AG04449 (cell line): ENCODE data around the genes HOMER1, RASGRF2 and ATG10.

GRCh38 chr5:78698525-78698911 lies 49.9 kb upstream of the LHFPL2 start:
- RRBS, result no CpG with 5 or more reads among the region's 1 CpG

GRCh38 chr5:78805459-78805926 lies 156.9 kb upstream of the LHFPL2 start:
- RRBS, result no CpG with 5 or more reads among the region's 7 CpGs

DNA sequence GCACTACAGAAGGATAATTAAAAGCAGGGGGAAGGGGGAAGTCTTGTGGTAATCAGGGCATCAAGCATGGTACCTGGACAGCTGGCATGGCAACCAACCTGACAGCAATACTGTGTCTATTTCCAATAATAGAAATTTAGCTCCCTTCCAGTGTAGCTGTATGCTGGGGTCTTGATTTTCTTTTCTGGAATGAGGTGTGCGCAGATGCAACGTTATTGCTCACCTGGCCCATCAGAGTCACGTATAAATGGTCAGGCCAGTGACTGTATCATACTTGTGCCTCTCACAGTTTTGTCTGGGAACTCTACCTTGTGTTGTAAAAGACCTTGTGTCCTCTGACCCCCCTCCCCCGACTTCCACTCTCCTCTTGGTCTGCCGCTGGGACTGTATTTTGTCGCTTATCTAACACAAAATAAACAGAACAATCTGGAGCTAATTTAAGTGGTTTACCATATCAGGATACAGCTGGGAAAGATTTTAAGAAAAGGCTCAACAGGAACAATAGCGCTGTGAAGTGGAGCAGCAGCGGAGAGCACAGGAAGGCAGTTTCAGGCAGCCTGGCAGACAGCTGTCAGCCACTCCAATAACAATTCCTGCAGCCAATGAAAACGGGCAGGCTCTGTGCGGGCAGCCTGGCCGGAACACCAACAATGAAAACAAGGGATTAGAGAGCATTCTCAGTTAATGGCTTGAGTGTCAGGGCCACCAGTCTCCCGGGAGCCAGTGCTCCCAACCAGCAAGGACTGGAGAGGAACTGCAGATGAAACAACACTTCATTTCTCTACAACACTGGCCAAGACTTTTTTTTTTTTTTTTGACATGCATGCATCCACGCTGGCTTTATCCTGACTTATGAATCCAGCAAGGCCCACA lies 76.9 kb downstream of the ARSB start:
- RRBS, result 0% methylated on average over 2 of the region's 13 CpGs

DNA sequence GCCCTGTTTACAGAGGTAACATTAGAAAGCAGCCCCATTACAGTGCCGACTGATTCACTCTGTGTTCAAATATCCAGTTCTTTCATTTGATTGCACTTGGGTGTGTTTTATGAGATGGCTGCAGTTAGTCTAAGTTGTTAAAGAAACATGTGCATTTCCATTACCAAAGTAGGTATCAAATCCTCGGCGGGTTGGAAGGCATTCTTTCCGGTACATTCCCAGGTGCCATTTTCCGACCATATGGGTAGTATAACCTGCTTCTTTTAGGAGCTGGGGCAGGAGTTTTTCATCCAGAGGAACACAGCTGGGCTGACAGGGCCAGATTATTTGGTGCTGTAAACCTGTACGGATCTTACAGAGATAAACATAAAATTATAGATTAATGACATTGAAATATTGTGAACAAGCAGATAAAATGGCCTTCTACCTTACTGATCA lies 16.2 kb downstream of the ARSB start:
- RRBS, result no CpG with 5 or more reads among the region's 6 CpGs

DNA sequence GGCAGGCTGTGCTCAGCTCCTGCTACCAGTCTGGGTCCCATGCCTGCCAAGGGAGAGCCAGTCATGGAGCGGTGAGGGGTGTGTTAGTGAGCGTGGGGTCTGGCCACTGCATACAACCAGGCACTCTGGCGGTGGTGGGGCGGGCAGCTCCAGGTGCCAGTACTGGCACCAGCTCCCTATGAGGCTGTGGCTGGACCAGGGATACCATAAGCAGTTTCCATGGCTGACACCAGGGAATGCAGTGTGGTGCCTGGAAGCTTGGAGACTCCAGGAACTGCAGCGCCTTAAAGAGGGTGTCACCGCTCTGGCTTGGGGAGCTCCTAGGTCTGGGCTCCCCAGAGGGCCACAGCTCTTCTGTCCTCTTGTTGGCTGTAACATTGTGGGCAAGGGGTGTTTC lies 22.5 kb downstream of the JMY start:
- RRBS, result no CpG with 5 or more reads among the region's 6 CpGs

GRCh38 chr5:79513851-79514377 lies at the start of gene HOMER1:
TSS of gene HOMER1 (minus strand) at chr5:79514134.
- RRBS, result 1% methylated on average over 20 of the region's 73 CpGs

- RRBS, result no CpG with 5 or more reads among the region's 8 CpGs
Measured at GRCh38 chr5:79690667-79691798, 1.4 kb downstream of the CMYA5 start.

DNA sequence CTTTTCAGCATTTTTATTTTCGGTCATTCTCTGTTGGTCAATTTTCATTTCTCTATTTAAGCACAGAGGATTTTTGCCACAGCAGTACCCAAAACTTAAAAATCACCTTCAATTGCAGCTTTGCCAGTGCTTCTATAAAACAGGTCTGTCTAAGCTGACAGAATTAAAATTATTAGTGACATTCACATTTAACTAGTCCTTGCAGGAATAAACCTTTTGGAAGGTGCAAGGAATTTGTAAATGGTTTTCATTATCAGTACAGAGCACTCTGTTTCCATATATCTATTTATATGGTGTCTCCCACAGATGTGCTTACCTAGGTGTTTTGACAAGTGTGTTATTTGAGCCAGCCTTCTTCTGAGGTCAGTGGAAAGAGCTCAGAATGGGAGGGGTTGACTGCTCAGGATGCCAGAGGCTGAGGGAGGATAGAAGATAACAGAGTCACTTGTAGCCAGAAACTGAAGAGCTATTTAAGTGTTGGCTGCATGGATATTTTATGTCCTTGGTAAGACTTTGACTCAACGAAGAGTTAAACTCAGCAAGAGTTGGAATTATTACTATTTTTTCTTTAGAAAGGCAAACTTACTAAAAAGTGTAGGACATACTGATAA lies 4.9 kb downstream of the CMYA5 start:
- RRBS, result no CpG with 5 or more reads among the region's 2 CpGs

GRCh38 chr5:80083430-80083857 lies 48.3 kb downstream of the THBS4 start:
- RRBS, result no CpG with 5 or more reads among the region's 7 CpGs

- RRBS, result no CpG with 5 or more reads among the region's 6 CpGs
Measured at GRCh38 chr5:80230831-80231273, 25.0 kb downstream of the SERINC5 start.

DNA sequence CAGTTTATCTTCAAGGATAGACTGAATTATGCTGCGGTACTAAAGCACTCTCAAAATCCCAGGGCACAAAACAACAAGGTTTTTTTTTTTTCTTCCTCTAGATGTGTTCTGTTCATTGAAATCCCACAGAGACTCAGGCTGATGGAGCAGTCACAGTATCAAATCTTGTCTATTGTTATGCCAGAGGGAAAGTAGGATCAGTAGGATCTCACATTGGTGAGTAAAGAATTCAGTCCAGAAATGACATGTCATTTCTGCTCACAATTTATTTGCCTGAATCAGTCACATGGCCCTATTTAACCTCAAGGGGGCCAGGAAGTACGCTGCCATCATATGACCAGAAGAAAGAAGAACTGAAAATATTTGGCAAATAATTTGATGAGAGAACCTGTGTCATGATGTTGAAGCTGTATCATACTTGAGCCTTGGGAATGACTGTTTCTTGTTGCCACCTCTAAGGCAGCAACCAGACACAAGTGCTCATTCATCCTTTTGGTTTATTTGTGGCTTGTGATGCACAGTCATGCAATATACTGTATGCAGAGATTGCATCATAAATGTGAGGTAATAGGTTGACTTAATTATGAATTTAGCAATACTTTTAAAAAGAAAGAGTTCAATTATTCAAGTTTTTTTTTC lies 8.4 kb upstream of the ZFYVE16 start:
- RRBS, result no CpG with 5 or more reads among the region's 2 CpGs

GRCh38 chr5:80626870-80627397 lies 27.5 kb upstream of the MSH3 start:
- RRBS, result no CpG with 5 or more reads among the region's 4 CpGs

DNA sequence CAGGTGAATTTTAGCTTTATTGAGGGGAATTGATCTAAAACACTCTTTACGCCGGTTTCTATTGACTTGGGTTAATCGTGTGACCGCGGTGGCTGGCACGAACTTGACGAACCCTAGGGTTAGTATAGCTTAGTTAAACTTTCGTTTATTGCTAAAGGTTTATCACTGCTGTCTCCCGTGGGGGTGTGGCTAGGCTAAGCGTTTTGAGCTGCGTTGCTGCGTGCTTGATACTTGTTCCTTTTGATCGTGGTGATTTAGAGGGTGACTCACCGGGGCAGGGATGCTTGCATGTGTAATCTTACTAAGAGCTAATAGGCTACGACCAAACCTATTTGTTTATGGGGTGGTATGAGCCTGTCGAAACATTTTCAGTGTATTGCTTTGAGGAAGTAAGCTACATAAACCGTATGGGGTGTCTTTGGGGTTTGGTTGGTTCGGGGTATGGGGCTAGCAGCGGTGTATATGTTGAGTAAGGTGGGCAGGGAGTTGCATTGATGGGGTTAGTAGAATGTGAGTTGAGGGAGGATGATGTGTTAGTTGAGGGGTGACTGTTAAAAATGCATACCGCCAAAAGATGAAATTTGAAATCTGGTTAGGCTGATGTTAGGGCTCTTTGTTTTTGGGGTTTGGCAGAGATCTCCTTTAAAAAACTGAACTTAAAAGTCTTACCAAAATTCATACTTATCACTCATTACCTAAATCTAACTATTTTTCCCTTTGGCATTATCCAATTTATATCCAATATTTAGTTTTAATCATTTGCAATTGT lies 2.5 kb upstream of the MSH3 start:
- RRBS, result no CpG with 5 or more reads among the region's 20 CpGs

DNA sequence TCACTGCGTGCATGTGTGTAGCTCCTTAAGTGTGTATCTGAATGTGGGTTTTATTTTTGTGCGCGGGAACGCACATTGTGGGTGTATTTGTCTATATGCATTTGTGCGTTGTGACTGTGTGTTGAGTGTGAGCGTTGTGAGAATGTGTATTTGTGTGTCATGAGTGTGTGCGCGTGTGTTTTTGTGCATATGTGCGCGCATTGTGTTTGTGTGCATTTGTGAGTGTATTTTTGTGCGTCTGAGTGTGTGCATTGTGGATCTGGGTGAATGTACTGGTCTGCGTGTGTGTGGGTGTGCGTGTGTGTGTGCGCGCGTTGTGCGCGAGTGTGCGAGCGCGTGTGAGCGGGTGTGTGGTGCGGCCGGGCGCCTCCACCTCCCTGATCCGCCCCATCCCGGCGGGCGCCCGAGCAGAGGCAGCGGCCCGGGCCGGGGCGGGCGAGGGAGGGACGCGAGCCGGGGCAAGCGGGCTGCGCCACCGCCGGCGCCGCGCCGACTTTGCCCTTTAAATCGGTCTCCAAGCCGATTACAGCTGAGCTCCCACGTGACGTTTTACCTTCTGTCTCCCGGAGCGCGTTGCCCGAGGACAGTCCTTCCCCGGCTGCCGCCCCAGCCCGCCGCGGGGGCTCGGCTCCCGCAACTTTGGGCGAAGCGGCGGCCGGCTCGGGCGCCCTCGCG lies at the start of gene RASGRF2:
RASGRF2 (plus strand) TSS at position 586 of the 675 bp plus-strand sequence.
- RRBS, result 3% methylated on average over 24 of the region's 69 CpGs

GRCh38 chr5:80984231-80984474 lies 24.0 kb downstream of the RASGRF2 start:
- RRBS, result no CpG with 5 or more reads among the region's 4 CpGs

DNA sequence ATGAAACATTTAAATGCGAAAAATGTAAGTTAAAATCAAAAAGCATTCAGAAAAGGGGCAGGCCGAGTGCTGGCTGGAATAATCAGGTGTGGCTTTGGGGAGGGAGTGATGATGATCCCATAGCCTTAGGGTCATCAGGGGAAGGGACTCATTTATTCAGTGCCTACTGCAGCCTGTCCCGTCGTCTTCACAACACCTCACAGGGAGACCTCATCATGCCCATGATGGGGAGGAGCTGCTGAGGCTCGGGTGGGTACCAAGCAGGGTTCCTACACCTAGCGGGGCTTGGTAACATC lies 4.0 kb downstream of the CKMT2 start:
- RRBS, result no CpG with 5 or more reads among the region's 6 CpGs

- RRBS, result no CpG with 5 or more reads among the region's 3 CpGs
Measured at GRCh38 chr5:81699591-81699895, 51.4 kb downstream of the SSBP2 start.

DNA sequence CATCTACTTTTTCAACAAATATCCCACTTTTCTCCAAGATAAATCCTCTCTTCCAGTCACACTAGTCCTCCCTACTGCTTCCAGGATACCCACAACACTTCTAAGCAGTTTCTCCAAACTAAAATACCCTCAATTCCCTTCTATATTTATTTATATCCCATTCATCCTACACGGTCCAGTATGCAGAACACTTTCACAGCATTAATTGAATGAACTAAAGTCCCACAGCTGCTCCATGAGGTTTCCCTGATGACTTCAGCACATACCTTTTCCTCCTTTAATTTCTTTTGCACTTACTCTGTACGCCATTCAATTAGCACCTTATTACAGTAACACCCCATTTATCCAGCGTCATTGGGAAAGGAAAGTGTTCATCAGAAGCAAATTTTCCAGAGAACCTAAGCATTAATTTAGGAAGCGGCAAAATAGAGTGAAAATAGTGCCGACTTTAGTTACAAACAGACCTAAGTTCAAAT lies 24.2 kb downstream of the SSBP2 start:
- RRBS, result no CpG with 5 or more reads among the region's 5 CpGs

DNA sequence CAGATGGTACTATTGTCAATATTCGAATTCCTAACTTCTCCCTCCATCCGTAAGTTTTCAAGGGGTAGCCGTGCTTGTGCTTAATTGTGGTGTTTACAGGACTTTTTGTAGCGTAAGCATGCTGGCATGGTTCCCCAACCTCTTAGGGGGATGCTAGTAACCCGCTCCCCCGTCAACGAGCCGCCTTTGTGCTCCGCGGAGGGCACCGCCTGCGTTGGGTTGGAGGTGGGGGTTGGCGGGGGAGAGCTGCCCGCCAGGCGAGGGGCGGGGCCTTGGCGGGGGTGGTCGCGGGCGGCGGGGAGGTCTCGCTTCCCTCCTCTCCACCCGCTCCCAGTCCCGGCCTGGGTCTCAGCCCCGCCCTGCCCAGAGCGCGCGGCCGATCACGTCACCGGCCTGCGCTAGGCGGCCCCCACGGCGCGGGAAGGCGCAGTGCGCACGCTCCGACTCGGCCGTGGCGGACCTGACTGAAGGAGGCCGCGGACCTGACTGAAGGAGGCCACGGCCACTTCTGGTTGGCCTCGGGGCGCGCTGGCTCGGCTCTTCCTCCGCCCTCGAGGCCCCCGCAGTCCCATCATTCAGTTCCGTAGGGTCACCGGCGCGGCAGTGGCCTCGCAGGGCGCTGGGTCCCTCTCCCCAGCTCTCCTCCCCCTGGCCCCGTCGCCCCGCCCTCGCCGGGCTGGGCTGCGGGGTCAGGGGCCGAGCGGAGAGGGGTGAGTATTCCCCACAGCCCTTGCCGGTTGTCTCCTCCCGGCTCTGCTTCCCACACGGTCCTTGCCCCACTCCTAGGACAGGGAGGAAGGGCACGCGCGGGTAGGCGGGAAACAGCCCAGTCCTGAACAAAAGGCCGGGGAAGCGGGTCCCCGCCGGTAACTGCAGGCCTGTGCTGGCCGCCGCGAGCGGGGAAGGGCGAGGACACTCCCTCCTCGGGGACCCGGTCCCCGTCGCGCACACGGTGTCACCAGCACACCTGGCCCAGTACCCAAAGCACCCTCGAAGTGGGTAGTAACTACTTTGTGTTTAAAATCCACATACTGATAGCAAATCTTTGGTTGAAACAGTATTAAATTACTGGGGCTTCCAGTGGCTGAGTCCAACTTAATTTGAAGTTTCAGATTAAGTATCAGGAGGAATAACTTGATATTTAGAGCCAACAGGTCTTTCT lies at the start of gene ATG10:
ATG10 (plus strand) TSS at position 427 of the 1,162 bp plus-strand sequence.
- RRBS, result 4% methylated on average over 34 of the region's 90 CpGs